ENCODE results near the genes ST6GALNAC2 and MXRA7.

- RRBS, result no CpG with 5 or more reads among the region's 10 CpGs
CAGE:
- cytosol, long polyA plus RNA, result no peak
- long polyA plus RNA, result no peak
- nucleus, long polyA plus RNA, result no peak
Observed at GRCh38 chr17:76499874-76500514, 1.2 kb downstream of the RHBDF2 start.

GRCh38 chr17:76522895-76523448 is 14.5 kb downstream of the CYGB start:
- RRBS, result no CpG with 5 or more reads among the region's 28 CpGs
CAGE:
- cytosol, long polyA plus RNA, result no peak
- long polyA plus RNA, result no peak
- nucleus, long polyA plus RNA, result no peak

DNA sequence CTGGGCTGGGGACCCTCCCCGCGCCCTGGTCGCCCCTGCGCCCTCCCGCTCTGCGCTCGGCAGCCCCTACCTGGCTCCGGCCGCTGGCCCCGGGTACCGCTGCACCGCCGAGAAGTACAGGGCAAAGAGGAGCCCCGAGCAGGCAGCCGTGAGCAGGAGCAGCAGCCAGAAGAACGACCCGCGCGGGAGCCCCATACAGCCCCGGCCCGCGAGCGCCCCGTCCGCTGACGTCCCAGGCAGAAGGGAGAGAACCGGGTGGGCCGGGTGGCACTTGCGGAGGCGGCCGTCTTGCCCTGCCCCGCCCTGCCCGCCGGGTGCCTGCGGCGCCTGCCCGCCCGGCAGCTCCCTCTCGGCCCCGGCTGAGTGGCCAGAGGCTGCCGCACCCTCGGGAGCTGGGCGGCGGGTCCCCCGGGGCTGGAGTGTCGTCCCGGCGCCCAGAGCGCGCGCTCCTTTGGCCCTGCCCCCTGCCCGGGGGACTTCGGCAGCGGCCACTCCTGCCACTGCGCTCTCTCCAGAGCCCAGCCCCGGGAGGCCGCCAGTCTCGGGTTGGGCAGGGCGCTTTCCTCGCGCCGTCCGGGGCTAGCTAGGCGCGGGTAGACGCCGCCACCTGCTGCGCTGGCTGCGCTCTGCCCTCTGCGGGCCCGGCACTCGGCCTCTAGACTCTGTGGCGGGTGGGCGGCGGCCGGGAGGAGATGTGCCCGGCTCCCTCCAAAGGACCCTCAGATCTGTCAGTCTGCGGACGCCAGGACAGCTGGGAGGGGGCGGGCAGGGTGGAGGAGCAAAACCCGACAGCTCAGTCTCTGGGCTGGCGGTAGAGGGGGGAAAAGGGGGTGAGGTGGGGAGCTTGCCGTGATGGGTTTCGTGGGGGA is at the start of gene ST6GALNAC2:
Gene ST6GALNAC2, minus strand, starts transcription at position 247 of the 869 bp plus-strand sequence.
- RRBS, result 1% methylated on average over 64 of the region's 84 CpGs
CAGE:
- cytosol, long polyA plus RNA, result no peak
- long polyA plus RNA, result no peak
- nucleus, long polyA plus RNA, result no peak

DNA sequence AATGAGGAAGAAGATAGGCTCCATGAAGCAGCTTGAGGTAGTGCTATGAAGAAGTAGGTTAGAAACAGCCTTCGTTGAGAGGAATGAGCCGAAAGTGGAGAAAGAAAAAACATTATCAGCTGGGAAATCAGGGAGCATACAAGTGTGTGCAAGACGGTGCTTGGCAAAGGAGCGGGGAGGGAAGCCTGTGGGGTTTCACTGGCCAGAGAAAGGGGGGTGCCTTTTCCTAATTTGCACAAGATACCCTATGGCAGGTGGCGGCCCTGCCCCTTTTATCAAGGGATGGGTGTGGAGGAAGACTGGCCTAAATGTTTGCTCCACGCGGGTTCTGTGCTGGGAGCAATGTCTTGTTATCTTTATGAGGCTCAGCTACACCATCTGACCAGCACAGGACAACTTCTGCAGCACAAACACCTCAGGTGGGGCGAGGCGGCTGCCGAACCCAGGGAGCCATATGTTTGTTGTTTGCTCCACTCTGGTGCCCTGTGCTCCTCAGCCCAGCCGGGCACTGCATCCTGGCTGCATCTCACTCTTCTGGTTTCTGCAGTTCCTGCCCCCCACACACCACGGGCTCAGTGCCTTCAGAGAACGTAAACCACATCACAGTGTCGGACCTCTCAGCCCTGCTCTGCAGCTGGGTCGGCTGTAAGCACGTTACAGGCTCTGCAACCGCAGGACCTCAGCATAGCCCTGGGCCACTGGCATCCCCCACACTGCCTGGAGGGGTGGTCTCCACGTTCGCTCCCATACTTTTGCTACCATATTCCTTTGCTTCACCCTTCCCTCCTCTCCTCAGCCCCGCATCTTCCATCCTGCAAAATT is 32.5 kb downstream of the MXRA7 start:
- RRBS, result no CpG with 5 or more reads among the region's 20 CpGs
CAGE:
- cytosol, long polyA plus RNA, result no peak
- long polyA plus RNA, result no peak
- nucleus, long polyA plus RNA, result no peak

DNA sequence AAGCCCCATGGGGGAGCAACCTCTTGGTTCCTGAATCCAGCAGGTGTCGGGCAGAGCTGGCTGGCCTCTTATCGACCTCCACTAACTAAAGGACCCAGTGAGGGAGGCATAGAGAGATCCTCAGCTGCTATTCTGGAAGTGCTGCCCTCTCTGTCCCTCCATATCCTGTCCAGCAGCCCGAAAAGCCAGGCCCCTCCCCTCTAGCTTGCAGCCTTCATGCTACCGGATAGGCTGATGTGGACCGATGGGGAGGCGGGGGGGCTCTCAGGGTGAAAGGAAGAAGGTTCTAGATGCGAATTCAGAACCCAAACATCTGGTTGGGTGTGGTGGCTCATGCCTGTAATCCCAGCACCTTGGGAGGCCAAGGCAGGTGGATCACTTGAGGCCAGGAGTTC is 24.9 kb downstream of the MXRA7 start:
- RRBS, result no CpG with 5 or more reads among the region's 7 CpGs
CAGE:
- cytosol, long polyA plus RNA, result no peak
- long polyA plus RNA, result no peak
- nucleus, long polyA plus RNA, result no peak

DNA sequence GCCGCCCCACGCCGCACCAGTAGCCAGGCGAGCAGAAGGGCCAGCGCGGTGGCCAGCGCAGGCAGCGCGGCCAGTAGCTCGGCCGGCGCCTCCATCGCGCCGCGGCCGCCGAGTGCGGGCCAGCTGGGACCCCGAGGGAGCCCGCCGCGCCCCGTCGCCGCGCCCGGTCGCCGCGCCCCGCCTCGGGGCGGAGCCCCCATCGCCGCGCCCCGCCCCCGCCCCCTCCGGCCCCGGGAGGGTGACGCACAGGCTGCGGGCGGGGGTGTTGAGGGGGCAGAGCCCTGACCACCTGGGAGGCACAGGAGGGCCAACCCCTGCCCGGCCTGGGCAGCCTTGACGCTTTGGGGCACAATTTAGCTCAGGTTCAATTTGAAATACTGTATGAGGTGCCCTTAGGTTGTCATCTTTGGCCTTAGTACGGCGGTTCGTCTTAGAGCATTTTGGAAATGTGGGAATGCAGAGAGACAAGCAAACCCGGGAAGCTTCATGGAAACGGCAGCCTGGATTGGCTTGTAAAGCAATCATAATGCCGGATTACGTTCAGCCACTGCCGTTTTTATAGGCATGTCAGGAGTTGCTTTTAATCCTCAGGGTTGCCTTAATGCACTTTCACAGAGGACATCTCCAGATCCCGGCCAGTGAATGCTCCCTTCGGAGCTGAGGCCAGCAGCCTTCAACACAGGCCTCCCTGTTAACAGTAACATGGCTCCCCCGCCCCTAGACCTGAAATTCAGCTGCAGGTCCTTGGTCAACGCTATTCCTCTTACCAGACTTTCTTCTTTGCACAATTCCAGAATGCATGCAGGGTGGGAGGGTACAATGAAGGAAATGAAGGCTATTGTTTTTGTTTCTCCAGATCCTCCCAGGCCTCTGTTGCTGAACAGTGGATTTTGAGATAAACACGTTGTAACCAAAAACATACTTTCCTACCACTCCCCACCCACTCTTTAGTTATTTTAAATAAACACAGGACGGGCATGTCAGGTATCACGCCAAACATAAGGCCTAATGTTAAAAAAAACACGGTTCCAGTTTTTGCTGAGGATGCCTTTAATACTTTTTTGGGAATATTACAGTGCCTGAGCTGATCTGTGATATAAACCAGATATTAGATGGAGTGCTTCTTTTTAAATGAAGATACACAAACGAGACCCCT is at the start of gene MXRA7:
Gene MXRA7, minus strand, starts transcription at position 114 of the 1,156 bp plus-strand sequence.
- RRBS, result 22% methylated on average over 17 of the region's 63 CpGs
CAGE:
- cytosol, long polyA plus RNA, result start-site peak on the minus strand centred at position 149 of the sequence, 112 bp wide, 49 reads
- long polyA plus RNA, result start-site peak on the minus strand centred at position 146 of the sequence, 106 bp wide, 22 and 19 reads in 2 replicates
- nucleus, long polyA plus RNA, result start-site peak on the minus strand centred at position 121 of the sequence, 56 bp wide, 12 reads

- RRBS, result no CpG with 5 or more reads among the region's 17 CpGs
CAGE:
- cytosol, long polyA plus RNA, result no peak
- long polyA plus RNA, result no peak
- nucleus, long polyA plus RNA, result no peak
Observed at GRCh38 chr17:76752869-76754127, 15.4 kb downstream of the MFSD11 start.

DNA sequence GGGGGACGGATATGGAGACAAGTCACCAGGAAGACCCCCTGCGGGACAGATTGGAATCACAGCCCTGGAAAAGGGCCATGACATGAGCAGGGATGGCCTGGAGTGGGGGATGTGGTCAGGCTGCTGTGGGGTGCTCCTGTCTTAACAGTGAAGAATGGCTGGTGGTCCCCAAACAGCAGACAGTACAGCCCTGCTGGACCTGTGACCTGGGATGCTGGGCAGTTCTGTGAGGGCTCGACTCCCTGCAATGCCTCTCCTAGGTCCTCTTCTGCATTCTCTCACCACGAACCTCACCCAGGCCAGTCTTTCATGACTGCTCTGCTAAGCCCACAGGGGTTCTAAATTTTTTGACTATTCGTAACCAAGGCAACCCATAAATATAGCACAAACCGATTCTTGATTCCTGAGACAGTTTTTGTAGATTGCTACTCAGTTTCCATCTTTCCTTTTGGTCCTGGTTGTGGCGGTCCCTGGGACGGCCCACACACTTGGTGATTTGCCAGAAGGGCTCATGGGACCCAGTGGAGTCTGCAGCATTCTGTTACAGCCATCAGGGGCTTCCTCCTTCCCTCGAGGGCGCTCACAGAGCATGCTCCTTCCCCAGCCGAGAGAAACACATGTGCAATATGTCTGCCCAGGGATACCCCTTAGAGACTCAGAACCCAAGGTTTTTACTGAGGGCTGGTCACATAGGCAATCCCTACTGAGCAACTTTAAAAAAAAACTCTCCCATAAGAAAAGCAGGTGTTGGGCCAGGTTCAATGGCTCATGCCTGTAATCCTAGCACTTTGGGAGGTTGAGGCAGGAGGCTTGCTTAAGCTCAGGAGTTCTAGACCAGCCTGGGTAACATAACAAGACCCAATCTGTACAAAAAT is 23.4 kb upstream of the MGAT5B start:
- RRBS, result no CpG with 5 or more reads among the region's 11 CpGs
CAGE:
- cytosol, long polyA plus RNA, result no peak
- long polyA plus RNA, result no peak
- nucleus, long polyA plus RNA, result no peak

DNA sequence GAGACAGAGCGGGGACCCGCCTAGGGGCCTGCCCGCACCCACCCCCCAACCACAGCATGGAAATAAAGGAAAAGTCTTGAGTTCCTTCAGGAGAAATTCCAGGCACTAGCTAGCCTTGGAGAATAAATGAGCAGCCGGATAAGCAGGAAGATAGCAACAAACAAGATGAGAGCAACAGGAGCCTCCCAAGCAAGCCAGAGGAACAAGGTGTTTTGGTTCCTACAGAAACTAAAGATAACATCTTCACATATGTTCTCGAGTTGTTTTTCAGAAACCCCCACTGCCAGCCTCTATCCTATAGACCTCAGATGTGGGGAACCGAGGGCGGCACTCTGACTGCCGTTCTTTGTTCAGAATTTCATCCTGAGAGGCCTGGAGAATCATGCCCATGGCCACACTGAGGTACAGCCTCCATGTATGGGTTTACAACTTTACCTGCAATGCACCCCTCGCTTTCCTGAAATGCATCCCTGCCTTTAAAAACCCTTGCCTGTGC is 129.1 kb downstream of the MGAT5B start:
- RRBS, result no CpG with 5 or more reads among the region's 9 CpGs
CAGE:
- cytosol, long polyA plus RNA, result no peak
- long polyA plus RNA, result no peak
- nucleus, long polyA plus RNA, result no peak

DNA sequence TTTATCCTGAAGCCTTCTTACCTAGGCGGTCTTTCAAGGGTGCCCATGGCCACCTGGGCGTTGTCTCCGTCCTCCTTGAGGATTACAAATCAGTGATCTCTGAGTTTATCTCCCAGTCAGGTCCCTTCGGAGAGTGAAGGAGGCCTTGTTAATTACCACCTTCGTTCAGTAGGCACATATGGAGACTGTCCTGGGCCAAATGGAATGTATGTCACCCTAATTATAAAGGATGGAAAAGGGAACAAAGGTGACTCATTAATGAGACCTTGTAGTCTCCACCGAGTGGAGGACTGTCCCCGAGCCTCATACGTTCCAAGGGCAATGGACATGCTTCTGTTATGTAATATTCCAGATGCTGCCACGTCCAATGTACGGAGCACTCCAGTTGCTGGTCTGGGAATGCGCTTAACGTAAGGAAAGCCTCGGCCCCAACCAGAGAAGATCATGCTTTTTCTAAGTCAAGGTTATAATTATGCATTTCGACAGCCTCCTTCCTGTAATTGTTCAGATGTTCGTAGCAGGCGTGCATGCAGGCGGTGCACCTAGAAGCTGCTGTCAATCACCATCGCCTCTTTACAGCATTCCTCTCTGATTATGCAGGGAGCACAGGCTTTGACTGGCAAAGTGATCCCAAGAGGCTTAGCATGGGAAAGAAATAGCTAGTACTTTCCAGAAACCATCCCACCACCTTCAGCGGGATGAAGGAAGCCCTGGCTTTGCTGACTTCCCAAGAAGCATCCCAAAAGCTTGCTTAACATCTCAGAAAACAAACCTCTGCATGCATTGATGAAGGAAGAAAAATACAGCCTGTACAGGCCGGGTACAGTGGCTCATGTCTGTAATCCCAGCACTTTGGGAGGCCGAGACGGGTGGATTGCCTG is 22.3 kb upstream of the SEC14L1 start:
- RRBS, result no CpG with 5 or more reads among the region's 22 CpGs
CAGE:
- cytosol, long polyA plus RNA, result no peak
- long polyA plus RNA, result no peak
- nucleus, long polyA plus RNA, result no peak

- RRBS, result no CpG with 5 or more reads among the region's 12 CpGs
CAGE:
- cytosol, long polyA plus RNA, result no peak
- long polyA plus RNA, result no peak
- nucleus, long polyA plus RNA, result no peak
Observed at GRCh38 chr17:77124237-77124867, 16.4 kb upstream of the SEC14L1 start.

DNA sequence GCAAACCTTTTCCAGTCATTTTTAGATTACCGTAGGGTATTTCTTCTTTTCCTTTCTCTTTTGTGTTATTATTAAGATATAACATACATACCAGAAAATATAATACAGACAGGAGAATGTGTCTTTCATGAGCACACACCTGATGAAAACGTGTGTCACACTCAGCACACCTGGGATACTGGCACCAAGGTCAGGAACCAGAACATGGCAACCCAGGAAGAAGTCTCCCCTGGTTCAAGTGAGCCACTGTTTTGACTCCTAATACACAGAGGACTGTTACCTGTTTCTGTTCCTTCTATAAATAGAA is 3.4 kb downstream of the SEC14L1 start:
- RRBS, result no CpG with 5 or more reads among the region's 2 CpGs
CAGE:
- cytosol, long polyA plus RNA, result no peak
- long polyA plus RNA, result no peak
- nucleus, long polyA plus RNA, result no peak

GRCh38 chr17:77195970-77196494 is 55.3 kb downstream of the SEC14L1 start:
- RRBS, result no CpG with 5 or more reads among the region's 9 CpGs
CAGE:
- cytosol, long polyA plus RNA, result no peak
- long polyA plus RNA, result no peak
- nucleus, long polyA plus RNA, result no peak

- RRBS, result no CpG with 5 or more reads among the region's 12 CpGs
CAGE:
- cytosol, long polyA plus RNA, result no peak
- long polyA plus RNA, result no peak
- nucleus, long polyA plus RNA, result no peak
Observed at GRCh38 chr17:77207548-77208298, 67.0 kb downstream of the SEC14L1 start.

- RRBS, result no CpG with 5 or more reads among the region's 22 CpGs
CAGE:
- cytosol, long polyA plus RNA, result no peak
- long polyA plus RNA, result no peak
- nucleus, long polyA plus RNA, result no peak
Observed at GRCh38 chr17:77210798-77211452, 70.2 kb downstream of the SEC14L1 start.

GRCh38 chr17:77235288-77235887 is 45.9 kb upstream of the SEPTIN9 start:
- RRBS, result 93% methylated on average over 4 of the region's 14 CpGs
CAGE:
- cytosol, long polyA plus RNA, result no peak
- long polyA plus RNA, result no peak
- nucleus, long polyA plus RNA, result no peak

- RRBS, result 4% methylated on average over 39 of the region's 70 CpGs
CAGE:
- cytosol, long polyA plus RNA, result no peak
- long polyA plus RNA, result no peak
- nucleus, long polyA plus RNA, result no peak
Observed at GRCh38 chr17:77246836-77247569, 34.3 kb upstream of the SEPTIN9 start.

DNA sequence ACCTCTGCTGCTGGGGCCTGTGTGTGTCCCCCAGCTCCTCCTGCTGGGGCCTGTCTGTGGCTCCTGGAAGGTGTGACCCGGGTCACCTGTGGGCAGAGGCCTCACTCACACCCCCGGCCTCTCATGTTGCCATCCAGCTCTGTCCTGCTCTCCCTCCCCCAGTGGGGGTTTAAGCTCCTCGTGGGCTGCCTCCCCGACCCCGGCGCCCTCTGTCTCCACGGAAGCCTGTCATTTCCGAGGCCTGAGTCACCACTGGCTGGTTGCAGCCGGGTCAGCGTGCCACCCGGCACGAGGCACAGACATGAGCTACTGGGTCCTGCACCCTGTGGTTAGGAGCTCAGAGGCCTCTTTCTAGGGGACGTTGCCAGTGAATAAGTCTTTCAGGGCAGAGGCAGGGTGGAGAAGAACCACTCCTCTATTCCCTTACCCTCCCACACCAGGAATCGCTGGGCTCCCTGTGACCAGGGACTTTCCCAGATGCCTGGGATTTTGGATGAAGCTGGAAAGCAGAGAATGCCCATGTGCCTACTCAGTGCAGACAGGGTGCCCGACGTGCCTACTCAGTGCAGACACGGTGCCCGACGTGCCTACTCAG is 25.9 kb upstream of the SEPTIN9 start:
- RRBS, result 69% methylated on average over 9 of the region's 19 CpGs
CAGE:
- cytosol, long polyA plus RNA, result no peak
- long polyA plus RNA, result no peak
- nucleus, long polyA plus RNA, result no peak

GRCh38 chr17:77305087-77305626 is 23.9 kb downstream of the SEPTIN9 start:
- RRBS, result no CpG with 5 or more reads among the region's 15 CpGs
CAGE:
- cytosol, long polyA plus RNA, result no peak
- long polyA plus RNA, result no peak
- nucleus, long polyA plus RNA, result no peak

DNA sequence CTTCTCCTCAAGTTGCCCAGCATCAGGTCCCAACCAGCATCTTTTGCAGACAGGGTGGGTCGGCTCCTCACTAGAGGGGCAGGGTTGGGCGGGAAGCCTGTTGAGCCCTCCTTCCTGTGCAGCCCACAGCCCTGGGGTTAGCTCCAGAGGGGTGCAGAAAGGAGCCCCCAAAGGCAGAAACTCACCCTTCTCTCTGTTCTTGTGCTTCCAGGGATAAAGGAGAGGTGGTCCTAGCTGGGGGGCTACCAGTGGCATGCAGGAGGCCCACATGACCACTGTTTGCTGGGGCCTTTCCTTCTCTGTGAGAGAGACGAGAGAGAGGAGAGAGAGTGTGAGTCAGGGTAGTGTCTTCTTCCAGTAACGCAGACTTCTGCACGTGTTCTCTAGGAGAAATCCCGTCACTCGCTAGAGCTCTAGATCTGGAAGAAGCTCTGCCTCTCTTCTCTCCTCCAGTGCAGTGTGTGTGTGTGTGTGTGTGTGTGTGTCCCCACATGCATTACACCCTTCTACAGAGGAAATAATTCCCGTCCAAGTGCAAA is 68.9 kb downstream of the SEPTIN9 start:
- RRBS, result no CpG with 5 or more reads among the region's 8 CpGs
CAGE:
- cytosol, long polyA plus RNA, result no peak
- long polyA plus RNA, result no peak
- nucleus, long polyA plus RNA, result no peak